Cardiac fibroblast (primary cell): ENCODE data around the genes SEMA6C and S100A10.

DNA sequence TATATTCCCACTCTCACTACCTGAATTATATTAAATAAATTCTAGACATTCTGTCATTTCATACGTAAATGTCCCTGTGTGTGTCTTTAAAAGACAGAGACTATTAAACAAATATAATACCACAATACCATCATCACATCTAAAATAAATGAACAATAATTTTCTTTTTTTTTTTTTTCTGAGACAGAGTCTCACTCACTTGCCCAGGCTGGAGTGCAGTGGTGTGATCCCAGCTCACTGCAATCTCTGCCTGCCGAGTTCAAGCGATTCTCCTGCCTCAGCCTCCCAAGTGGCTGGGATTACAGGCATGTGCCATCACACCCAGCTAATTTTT is 2.7 kb upstream of the CTSS start:
- RRBS, result no CpG with 5 or more reads among the region's 3 CpGs

DNA sequence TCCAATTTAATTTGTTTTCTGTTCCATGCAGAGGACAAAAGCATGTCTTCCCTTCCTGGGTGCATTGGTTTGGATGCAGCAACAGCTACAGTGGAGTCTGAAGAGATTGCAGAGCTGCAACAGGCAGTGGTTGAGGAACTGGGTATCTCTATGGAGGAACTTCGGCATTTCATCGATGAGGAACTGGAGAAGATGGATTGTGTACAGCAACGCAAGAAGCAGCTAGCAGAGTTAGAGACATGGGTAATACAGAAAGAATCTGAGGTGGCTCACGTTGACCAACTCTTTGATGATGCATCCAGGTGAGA is 1.5 kb downstream of the SETDB1 start:
- RRBS, result no CpG with 5 or more reads among the region's 4 CpGs

- RRBS, result no CpG with 5 or more reads among the region's 6 CpGs
These were observed 904 bp upstream of the ANXA9 start for GRCh38 chr1:150981143-150981632.

- RRBS, result no CpG with 5 or more reads among the region's 9 CpGs
These were observed 4.8 kb downstream of the PRUNE1 start for GRCh38 chr1:151012915-151013516.

DNA sequence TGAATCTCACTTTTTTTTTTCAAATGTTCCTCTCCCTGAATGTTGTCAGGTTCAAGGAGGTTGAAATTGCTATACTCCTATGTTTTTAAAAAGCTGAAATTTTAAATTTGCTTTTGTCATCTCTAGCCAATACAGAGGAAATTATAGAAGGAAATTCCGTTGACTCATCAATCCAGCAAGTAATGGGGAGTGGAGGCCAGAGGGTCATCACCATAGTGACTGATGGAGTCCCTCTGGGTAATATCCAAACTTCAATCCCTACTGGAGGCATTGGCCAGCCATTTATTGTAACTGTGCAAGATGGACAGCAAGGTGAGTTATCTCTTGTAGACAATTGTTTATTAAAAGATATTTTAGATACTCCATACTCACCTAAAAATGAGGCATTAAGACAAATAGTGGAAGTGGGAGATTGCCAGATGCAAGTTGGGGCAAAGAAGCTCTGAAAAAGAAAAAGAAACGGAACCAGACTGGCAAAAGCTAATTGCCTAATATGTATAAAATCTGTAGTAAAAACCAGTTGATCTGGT is 36.4 kb downstream of the GABPB2 start:
- RRBS, result no CpG with 5 or more reads among the region's 2 CpGs

GRCh38 chr1:151146536-151147052 is at the start of gene SEMA6C:
TSS of gene SEMA6C (minus strand) at chr1:151146631.
- RRBS, result 2% methylated on average over 15 of the region's 39 CpGs

GRCh38 chr1:151168929-151169147 is 2.9 kb downstream of the SCNM1 start:
- RRBS, result no CpG with 5 or more reads among the region's 3 CpGs

DNA sequence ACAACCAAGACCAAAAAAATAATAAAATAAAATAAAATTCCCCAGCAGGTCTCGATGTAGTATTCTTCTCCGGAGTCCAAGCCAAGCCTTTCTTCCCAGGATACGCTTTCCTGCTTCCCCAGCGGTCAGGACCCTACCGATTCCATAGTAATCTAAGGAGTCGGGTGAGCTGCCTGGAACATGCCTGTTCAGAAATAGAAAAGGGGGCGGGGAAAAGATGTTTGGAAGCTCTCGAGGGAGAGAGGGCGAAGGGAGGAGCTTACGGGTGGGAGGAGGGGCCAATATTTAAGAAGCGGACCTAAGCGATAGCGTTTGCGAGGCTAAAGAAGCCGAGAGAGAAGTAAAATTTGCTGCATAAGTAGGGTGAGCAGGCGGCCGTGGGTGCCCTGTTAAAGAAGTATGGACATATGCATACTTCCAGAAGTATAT is 302 bp upstream of the PI4KB start:
- RRBS, result 3% methylated on average over 2 of the region's 17 CpGs

DNA sequence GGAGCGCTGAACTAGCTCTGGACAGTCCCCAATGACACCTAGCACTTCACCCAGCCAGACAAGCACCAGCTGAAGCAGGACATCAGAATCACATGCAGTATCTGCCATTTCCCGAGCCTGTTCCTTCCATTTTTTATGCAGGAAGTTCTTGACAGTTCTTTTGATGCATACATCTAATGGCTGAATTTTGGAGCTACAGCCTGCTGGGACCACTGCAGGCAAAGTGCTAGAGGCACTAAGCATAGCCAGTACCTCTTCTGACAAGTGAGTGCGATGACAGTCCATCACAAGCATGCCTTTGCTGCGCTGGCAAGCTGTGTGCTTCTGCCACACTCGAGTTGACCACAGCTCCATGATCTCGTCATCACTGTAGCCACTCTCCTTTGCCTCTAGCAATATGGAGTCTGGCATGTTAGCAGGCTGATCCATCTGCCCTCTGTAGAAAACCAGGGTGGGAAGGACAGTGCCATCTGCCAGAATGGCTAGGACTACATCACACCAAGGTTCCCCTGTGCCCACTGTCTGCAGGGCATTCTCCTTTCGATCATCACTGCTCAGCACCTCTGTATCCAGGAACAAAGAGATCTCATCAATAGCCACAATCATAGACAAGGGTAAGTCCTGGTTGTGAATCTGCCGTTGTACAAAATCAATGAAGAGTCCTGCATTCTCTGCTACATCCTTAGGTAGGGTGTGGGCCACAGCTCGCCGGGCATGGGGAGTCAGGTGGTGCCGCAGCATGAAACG is 5.9 kb downstream of the PSMB4 start:
- RRBS, result no CpG with 5 or more reads among the region's 12 CpGs

- RRBS, result no CpG with 5 or more reads among the region's 6 CpGs
These were observed 28.2 kb downstream of the PSMB4 start for GRCh38 chr1:151427336-151428131.

GRCh38 chr1:151494639-151495282 is 16.4 kb upstream of the CGN start:
- RRBS, result no CpG with 5 or more reads among the region's 1 CpG

GRCh38 chr1:151988990-151990049 is 4.3 kb downstream of the S100A10 start:
- RRBS, result no CpG with 5 or more reads among the region's 7 CpGs

- RRBS, result 2% methylated on average over 12 of the region's 65 CpGs
These were observed at the start of gene S100A10 for GRCh38 chr1:151993584-151994201. TSS of gene S100A10 (minus strand) at chr1:151993859.

DNA sequence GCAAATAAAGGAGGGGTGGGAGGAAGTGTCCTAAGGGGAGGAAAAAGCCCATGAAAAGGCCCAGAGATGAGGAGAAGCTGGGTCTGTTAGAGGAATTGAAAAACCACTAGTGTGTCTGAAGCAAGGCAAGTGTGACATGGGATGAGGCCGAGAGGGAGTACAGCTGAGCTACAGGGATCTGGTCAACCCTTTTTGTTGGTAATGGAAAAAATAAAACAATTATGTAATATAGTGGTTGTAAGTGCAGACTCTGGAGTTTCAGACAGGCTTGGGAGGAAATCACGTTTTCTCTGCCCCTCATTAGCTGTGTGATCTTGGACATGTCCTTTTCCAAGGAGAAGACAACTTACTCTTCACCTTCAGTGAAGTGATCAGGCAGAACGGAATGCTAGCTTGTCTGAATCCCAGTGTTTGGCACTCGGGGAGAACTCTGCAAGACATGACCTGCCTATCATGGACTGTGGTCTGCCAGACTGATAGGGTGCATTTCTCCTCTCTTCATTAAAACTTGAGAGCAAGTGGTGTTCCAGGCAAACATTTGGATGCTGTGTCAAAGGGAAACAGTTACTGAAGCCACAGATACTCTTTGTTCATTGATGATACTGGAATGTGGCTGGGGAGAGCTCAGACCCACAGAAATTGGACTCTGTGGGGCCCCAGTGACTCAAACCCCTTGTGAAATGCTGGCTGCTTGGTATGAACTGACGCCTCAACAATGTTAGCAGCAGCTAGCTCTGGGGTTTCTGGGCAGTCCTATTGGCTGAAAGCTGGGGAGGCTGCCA is 7.6 kb upstream of the S100A10 start:
- RRBS, result no CpG with 5 or more reads among the region's 5 CpGs

GRCh38 chr1:152034233-152035510 is 2.1 kb downstream of the S100A11 start:
- RRBS, result 8% methylated on average over 3 of the region's 10 CpGs

GRCh38 chr1:152108490-152108842 is 6.8 kb downstream of the TCHH start:
- RRBS, result no CpG with 5 or more reads among the region's 25 CpGs

DNA sequence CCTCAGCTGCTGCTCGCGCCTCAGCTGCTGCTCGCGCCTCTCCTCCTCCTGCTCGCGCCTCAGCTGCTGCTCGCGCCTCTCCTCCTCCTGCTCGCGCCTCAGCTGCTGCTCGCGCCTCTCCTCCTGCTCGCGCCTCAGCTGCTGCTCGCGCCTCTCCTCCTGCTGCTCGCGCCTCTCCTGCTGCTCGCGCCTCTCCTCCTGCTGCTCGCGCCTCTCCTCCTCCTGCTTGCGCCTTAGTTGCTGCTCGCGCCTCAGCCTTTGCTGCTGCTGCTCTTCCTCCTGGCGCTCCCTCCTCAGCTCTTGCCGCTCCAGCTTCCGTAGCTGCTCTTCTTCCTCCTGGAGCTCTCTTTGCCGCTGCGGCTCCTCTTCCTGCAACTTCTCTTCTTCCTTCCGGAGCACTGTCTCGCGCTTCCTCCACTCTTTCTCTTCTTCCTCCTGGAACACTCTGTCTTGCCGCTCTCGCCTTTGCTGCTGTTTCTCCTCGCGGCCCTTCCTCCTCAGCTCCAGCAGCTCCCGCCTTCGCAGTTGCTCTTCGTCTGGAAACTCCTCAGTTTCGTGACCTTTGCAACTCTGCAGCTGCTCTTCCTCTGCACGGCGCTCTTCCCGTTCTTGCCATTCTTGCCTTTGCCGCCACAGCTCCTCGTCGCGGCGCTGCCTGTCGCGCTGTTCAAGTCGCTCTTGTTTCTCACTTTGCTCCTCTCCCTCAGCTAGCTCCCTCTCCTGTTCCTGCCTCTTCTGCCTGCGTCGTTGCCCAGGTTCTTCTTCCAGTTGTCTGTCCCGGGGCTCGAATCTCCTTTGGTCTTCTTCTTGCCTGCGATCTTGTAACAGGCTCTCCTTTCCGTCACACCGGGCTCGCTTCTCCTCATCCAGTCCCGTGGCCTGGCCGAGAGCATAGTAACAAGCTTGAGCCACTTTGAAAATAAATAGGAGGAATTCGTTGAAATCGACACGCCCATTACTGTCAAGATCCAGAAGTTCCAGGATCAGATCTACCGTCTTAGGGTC is 2.9 kb downstream of the TCHH start:
- RRBS, result 11% methylated on average over 5 of the region's 66 CpGs

- RRBS, result no CpG with 5 or more reads among the region's 7 CpGs
These were observed 30.7 kb upstream of the RPTN start for GRCh38 chr1:152189750-152190189.

- RRBS, result no CpG with 5 or more reads among the region's 1 CpG
These were observed 10.7 kb downstream of the FLG start for GRCh38 chr1:152314220-152314830.